Hair follicular keratinocyte (primary cell): Measurements from ENCODE around the genes TSPY4 and CDY2A.

DNA sequence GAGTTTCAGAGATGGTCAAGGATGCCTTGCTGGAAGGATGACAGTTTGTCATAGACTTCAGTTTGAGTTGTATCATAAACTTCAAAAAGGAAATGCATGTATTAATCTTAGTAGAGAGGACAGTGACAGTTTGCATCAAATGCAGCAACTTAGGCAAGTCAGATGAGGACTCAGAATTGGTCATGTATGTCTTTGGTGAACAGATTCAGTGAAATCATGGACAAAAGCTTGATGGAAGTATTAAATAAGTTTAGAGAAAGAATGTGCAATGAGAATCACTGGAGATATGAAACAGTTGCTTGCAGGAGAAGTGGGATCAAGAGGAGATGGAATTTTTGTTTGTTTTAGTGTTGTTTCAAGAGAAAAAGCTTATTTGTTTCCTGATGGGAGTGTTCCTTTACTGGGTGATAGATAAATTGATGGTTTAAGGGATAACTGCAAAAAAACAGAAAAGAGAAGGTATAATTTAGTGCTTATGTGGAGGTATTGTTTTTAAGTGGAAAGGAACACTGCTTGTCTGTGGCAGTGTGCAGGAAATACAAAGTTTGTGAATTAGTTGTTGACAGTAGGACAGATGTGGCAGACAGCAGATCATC is 33.9 kb downstream of the ZFY start:
- RAMPAGE, long total RNA: no peak

DNA sequence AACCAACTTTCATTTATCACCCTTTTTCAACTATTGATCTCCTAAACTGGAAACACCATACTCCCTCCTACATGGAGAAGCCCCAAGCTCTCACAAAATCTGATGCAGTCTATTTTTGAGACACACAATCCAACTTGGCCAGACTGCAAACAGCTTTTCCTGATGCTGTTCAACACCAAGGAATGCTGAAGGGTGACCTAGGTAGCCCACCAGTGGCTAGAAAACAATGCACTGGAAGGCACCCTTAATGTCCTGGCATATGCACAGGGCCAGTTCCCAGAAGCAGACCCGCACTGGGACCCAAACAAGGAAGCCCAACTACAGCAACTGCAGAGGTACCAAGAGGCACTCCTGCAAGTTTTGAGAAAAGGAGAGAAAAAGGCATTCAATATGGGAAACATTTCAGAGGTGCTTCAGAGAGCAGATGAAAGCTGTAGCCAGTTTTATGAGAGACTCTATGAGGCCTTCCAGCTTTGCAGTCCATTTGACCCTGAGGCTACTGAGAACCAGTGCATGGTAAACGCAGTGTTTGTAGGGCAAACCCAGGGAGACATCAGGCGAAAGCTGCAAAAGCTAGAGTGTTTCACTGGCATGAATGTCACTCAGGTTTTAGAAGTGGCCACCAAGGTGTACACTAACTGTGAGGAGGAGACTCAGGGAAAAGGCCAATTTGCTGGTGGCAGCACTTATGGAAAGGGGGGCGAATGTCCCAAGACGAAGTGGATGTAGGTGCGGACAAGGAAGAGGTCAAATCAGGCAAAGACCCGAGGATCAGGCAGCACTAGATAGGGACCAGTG is 69.4 kb downstream of the ZFY start:
- RAMPAGE, long total RNA: no peak

GRCh38 chrY:3775985-3776341 is 197.1 kb downstream of the TGIF2LY start:
- RAMPAGE, long total RNA: no peak

GRCh38 chrY:9337265-9337761 is at the start of gene TSPY4:
TSPY4 (plus strand) TSS chrY:9337464.
- RAMPAGE, long total RNA: no peak

DNA sequence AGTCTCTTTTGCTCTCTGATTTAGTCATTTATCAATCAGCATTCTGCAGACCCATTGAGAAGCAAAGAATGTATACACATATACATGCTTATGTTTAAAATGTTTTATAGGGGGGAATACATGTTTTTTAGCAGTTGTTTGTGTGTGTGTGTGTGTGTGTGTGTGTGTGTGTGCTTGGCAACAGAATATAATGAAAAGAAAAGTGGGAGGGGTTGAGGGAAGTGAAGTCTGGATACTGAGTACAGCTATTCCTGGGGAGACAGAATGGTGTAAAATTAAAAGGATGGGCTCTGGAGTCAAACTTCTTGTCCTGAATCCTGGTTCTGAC is 52.8 kb downstream of the TSPY10 start:
- RAMPAGE, long total RNA: no peak

DNA sequence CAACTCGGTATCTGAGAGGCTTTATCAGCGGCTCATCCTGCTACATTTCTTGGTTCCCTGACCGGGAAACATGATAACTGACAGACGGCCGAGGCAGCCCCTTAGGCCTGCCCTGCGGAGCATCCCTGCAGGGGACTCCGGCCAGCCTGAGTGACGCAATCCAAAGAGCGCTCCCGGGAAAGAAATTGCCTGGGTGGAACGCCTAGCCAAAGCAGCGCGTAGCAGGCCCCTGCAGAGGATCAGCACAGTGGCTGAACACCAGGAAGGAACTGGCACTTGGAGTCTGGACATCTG is 197.2 kb downstream of the UTY start:
- RAMPAGE, long total RNA: no peak

DNA sequence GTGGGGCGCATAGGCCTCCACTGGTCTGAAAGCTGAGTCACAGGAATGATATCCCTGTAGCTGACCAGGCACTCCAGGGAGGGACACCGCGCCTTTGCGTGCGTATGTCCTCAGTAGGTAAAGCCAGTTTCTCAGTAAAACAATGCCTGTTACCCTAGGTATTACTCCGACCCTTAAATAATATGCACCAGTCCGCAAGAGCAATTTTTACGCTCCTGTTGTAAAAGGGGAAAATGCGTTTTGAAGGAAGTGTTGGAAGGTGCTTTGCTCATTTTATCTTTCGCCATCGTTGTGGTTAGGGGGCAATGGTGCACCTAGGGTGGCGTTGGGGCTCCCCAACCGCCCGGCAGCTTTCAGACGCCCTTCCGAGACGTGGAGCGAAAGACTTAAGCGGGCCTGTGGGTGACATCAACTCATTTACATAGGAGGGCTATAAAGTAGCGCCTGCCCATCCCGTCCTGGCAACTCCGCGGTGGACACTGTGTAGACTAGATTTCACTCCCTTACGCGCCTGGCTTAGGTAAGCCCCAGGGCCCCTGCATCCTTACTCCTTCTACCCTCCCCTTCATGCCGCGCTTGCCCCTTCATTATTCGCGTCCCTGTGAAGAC is 1.2 kb upstream of the TMSB4Y start:
- RAMPAGE, long total RNA: no peak

GRCh38 chrY:13704401-13704784 is 694 bp downstream of the TMSB4Y start:
- RAMPAGE, long total RNA: no peak

- RAMPAGE, long total RNA: no peak
Observed at GRCh38 chrY:14522217-14522989, 1.9 kb upstream of the NLGN4Y start.

GRCh38 chrY:18025570-18025937 is at the start of gene CDY2A:
CDY2A (plus strand) TSS chrY:18025787.
- RAMPAGE, long total RNA: no peak

- RAMPAGE, long total RNA: no peak
Observed at GRCh38 chrY:19744033-19744618, 400 bp downstream of the KDM5D start.

DNA sequence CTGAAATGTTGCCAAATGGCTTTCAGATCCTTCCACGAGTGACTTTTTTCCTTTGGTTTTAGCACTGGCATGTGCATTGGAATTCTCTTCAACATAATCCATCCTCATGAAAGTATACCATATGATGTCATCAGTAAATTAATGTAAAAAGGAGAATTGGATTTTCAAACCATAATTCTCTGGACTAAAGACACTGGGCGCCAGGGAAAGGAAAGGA is 139.3 kb upstream of the RBMY1B start:
- RAMPAGE, long total RNA: no peak